Thoracic aorta endothelial cell (primary cell): ENCODE data around the gene MED12L.

DNA sequence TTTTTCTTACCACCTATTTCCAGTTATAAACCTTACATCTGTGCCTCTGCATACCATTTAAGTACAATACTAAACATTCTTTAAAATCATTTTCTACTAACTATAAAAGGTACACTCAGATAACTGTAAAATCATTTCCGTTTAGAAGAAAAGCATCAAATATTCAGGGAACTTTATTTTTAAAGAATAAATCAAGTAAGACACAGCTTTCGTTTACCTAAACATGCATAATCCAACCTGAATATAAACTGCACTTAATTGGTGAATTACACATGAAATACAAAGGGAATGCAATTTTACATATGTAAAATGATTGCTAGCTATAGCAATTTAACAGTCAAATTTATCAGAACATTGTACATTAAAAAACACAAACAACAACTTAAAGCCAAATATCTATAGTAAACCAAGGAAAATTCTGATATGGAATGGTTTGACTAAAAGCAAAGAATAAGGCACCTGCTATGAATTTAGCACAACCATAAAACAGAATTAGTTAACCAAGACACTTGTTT, 3.9 kb downstream of the SERP1 start:
- CAGE, long polyA plus RNA = no peak

- CAGE, long polyA plus RNA = no peak
Observed at GRCh38 chr3:150546859-150547353, 319 bp downstream of the EIF2A start.

- CAGE, long polyA plus RNA = no peak
Observed at GRCh38 chr3:150612494-150612943, 9.4 kb downstream of the SELENOT start.

GRCh38 chr3:150728923-150729127, 25.1 kb upstream of the ERICH6 start:
- CAGE, long polyA plus RNA = no peak

DNA sequence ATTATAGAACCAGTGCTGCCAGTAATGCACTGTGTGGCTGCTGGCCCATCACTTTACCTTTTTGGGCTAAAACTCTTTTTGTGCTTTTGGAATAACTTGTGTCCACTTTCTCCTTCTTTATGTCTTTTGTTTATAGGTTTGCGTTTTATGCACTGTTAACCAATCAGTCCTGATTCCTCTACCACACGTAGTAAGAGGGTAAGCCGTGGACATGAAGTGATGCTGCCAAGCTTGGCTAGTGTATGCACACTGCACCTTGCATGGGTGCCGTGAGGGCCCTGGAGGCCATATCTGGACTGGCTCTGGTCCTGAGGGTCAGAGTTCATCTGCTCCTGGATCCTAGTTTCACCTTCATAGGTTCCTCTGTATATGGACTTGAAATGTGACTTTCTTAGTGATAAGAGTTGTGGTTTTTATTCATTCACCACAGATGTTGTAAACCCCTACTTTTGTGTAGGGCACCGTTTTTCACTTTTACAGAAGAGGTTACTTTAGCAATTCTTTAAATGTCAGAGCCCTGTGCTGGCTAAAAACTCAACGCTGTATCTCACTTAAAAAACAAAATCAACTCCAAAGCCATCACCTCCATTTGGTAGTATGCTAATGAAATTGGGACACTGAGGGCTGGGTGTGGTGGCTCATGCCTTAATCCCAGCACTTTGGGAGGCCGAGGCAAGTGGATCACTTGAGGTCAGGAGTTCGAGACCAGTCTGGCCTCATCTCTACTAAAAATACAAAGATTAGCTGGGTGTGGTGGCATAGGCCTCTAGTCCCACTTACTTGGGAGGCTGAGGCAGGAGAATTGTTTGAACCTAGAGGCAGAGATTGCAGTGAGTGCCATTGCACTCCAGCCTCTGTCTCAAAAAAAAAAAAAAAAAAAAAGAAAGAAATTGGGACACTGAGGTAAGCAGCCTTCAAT, 22.9 kb downstream of the SIAH2 start:
- CAGE, long polyA plus RNA = no peak

GRCh38 chr3:150751700-150752388, 11.1 kb downstream of the SIAH2 start:
- CAGE, long polyA plus RNA = no peak

DNA sequence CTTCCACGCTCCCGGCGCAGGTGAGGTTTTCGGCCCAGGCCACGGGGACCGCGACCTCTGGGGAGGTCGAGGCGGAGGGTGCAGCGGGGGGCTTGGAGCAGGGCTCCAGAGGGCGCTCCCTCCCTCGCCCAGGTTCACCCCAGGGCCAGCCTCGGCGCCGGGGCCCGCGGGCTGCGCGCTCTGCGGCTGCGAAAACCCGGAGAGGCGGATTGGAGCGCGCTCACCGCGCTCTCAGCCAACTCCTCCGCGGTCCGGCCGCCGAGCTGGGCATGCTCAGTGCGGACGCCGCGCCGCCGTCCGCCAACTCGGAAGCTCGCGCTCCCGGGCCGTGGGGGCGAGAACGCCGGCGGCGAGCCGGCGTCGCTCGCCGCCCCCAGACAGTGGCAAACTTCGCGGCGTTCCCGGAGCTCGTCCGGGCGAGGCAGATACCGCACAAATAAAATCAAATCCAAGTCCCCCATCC, at the start of gene MED12L:
Gene MED12L, plus strand, starts transcription at position 270 of the 463 bp plus-strand sequence.
- CAGE, long polyA plus RNA = no peak

DNA sequence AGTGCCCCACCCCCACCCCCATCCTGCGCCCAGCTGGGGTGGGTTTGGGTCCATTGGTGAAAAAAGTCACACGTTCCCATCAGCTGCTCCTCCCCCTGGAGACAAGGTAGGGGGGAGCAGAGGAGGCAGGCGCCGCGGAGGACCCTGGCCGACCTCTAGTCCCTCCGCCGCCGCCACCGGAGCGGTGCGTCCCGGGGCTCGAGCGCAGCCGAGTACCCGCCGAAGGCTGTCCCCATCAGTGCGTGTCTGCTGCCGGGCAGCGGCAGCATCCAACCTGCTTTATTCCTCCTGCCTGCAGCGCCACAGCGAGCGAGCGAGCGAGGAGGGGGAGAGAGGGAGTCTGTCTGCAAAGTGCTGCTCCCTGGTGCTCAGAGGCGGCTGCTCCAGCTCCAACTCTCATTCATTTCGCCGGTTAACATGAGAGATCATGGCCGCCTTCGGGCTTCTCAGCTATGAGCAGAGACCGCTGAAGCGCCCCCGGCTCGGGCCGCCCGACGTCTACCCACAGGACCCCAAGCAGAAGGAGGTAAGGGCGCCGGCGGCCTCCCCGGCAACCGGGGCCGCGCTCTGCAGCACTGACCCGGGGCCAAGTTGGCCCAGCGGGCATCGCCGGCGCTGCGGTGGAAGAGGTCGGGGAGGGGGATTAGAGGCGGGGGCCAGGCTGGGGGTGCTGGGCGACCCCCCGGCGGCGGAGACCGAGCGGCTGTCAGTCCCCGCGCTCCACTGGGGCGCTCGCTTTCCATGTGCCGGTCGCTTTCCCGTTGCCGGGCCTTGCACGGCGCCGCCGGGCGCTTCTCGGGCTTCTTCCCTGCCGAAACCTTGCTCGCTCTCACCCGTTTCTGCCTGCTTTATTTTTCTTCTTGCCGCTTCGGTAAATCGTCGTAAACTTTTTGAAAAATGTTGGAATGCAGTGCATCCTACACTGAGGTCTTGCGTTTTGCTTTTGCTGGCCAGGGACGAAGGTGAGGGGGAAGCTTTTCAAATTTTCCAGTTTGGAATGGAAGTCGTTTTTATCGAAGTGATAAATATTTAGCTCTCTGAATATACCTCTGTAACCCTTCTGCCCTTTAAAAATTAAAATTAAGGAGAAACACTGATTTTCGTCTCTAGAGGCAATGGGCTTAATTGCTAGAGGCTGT, 1.4 kb downstream of the MED12L start:
- CAGE, long polyA plus RNA = no peak

- CAGE, long polyA plus RNA = no peak
Observed at GRCh38 chr3:151248743-151249550, 29.4 kb downstream of the P2RY14 start.

DNA sequence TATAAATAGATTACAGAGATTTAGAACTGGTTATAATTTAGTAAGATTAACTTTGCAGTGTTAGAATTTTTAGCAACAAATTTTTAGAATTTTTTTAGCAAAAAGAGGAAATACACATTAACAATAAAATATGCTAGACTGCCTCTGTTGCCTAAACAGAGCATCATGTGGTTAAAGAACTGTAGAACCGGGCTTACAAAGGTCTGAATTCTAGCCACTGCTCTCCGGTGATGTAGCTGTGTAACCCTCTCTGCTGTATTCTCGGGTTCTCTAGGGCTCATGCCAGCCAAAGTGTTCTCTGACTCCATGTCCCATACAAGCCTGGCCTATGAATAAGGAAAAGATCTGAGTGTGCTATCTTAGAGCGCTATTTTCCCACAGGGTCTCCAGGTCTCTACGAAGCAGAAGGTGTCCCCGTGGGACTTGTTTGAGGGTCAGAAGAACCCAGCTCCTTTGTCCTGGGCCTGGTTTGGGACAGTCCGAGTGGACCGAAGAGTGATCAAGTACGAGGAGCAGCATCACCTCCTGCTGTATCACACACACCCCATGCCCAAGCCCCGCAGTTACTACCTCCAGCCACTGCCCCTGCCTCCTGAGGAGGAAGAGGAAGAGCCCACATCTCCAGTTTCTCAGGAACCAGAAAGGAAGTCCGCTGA, 3.0 kb upstream of the P2RY12 start:
- CAGE, long polyA plus RNA = no peak

GRCh38 chr3:152222298-152222837, 46.4 kb upstream of the MBNL1 start:
- CAGE, long polyA plus RNA = no peak

GRCh38 chr3:152259394-152259780, 9.3 kb upstream of the MBNL1 start:
- CAGE, long polyA plus RNA = no peak

- CAGE, long polyA plus RNA = no peak
Observed at GRCh38 chr3:152279785-152280390, 11.2 kb downstream of the MBNL1 start.

GRCh38 chr3:152301770-152302329, 33.1 kb downstream of the MBNL1 start:
- CAGE, long polyA plus RNA = no peak

GRCh38 chr3:152308804-152309833, 40.4 kb downstream of the MBNL1 start:
- CAGE, long polyA plus RNA = no peak

- CAGE, long polyA plus RNA = no peak
Observed at GRCh38 chr3:152317601-152318405, 49.1 kb downstream of the MBNL1 start.

DNA sequence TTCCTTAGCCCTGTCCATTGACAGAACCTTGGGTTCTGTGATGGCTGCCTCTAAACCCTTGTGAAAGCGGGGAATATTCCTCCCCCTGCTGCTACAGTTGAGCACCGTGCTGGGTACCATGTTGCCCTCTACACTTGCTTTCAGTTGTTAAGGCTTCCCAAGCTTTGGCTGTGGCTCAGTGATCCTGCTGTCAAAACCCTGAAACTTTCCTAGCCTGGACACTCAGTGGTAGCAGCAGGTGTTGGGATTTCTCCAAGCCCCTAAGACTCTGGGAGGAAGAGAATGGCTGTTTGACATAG, 69.5 kb downstream of the MBNL1 start:
- CAGE, long polyA plus RNA = no peak

GRCh38 chr3:152372505-152373620, 104.1 kb downstream of the MBNL1 start:
- CAGE, long polyA plus RNA = no peak

GRCh38 chr3:152405740-152406204, 137.0 kb downstream of the MBNL1 start:
- CAGE, long polyA plus RNA = no peak

DNA sequence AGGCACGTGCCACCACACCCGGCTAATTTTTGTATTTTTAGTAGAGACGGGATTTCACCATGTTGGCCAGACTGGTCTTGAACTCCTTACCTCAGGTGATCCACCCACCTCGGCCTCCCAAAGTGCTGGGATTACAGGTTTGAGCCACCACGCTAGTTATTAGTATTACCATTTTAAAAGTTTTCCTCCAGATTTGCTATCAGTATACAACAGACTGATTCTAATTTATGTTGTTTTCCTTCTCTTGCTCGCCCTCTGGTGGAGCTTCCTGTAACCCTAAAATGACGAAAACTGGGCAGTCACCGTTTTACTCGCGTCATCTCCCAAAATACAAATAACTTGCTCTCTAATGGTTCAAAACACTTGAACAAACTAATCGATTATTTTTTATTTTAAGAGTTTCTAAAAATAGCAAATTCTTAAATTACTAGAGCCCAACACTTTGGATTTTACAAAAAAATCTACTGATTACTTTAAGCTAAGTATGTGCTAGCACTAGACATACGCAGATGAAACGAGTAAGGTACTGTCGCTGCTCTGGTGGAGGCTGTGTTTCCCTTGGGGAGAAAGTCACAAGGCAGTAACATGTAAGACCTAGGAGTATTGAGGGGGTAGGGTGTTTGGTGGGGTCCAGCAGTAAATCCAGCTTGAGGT, 203.3 kb downstream of the MBNL1 start:
- CAGE, long polyA plus RNA = no peak